AG04449 (cell line): ENCODE results near the genes IRS1, SCYGR4 and SCYGR7.

DNA sequence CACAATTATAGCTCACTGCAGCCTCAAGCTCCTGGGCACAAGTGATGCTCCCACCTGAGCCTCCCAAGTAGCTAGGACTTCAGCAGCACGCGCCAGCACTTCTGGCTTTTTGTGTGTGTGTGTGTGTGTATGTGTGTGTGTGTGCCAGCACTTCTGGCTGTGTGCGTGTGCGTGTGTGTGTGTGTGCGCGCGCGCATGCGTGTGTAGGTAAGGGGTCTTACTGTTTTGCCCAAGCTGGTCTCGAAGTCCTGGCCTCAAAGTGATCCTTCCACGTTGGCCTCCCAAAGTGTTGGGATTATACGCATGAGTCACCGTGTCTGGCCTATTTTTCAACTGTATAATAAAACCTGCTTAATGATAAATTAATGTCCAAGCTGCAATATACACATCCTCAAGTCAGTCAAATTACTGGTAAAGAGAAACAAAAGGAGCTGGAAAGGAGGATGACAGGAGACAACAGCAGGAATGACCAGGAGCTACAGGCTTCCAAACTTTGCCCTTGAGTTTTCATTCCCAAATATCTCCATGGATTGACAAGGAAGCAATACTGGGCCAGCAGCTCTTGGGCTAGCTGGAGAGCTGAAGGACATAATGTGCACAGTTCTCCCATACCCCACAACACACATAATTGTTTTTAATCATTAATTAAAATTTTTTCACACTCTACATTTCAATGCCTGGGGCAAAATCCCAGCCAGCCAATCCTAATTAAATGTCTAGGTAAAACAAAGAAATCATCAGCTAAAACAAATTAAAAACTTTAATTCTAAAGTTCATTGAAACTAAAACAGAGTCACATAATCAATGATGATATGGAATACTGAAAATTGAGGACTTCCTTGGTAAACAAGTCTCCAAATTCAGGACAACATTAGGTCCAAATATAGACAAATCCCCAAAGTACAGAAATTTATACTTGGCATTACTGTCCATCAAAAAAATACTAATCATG lies 42.5 kb downstream of the CUL3 start:
- RRBS, result no CpG with 5 or more reads among the region's 13 CpGs

DNA sequence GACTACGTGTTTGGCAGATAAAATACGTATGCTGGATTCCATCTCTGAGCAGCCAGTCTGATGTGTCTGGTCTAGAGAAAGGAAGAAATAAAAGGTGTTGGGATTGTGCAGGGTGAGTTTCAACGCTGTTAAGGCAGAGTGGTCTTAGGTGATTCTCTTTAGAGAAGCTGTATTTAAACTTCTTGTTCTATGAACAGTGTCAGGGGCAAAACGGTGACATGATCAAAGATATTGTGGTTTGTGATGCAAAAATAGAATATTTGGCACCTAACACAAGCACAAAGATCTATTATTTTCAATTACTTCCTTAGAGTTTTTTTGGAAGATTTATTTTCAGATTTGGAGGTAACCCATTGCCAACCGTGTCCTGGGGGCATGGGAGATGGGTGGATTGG lies 46.9 kb upstream of the CCDC195 start:
- RRBS, result no CpG with 5 or more reads among the region's 5 CpGs

DNA sequence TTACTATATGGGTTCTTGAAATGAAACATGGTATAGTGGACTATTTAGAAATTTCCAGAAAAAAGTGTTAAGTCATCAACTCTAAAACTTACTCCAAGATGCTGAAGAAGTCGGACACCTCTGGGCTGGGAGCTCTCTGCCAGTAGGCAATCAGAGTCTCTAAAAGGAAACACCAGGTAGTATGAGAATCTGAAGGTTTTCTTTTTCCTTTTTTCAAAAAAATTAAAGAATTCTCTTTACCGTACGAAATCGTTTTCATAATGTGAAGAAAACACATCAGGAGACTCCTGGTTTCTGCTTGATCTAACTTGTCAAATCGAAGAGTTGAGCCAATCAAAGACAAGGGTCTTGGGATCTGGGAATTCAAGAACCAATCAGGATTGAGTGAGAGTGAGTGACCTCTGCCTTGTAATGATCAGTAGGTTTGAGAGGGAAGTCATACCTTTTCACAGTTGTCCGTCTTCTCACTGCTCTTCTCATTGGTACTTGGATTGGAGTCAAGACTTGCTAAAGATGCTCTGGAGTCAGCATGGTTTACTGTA lies 88.9 kb upstream of the CCDC195 start:
- RRBS, result no CpG with 5 or more reads among the region's 6 CpGs

- RRBS, result no CpG with 5 or more reads among the region's 14 CpGs
Measured at GRCh38 chr2:225399935-225400865, 690 bp downstream of the NYAP2 start.

GRCh38 chr2:225512931-225513650 lies 113.6 kb downstream of the NYAP2 start:
- RRBS, result no CpG with 5 or more reads among the region's 10 CpGs

- RRBS, result no CpG with 5 or more reads among the region's 2 CpGs
Measured at GRCh38 chr2:226018236-226018703, 618.8 kb downstream of the NYAP2 start.

DNA sequence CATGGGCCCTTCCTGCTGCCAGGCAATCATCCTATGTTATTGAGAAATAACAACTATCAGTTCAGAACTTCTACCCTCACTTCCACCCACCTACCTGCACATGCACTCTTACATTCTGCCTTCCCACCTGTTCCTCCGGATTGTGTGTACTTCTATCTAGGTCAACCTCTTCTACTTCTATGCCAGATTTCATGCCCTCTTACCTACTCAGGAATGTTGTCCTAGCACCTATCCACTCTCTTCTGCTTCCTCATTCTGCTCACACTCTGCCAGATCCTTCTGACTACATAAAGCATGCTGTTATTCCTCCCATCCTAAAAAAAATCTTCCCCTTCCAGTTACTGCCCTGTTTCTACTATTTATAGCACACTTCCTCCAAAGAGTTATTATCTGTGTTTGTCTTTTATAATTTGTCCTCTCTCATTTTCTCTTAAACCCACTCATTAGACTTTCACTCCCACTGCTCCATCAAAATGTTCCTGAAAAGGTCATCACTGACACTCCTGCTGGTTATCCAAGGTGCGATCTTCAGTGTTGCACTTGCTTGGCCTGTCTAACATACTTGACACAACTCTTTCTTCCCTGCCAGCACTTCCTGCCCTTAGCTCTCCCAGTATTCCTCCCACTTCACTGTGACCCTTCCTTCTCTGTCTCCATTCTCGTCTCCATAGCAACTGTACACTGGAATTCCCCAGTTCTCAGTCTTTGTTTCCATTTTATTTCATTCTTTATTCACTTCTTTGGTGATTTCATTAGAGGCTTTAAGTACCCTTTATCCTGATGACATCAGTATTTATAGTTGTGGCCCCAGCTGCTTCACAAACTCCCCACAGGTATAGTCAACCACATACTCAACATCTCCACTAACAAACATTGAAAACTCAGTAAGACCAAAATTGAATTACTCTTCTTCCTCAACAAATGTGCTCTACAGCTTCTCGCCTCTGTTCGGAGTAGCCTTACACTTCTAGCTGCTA lies 333.2 kb downstream of the IRS1 start:
- RRBS, result no CpG with 5 or more reads among the region's 5 CpGs

- RRBS, result no CpG with 5 or more reads among the region's 9 CpGs
Measured at GRCh38 chr2:226759676-226760146, 39.9 kb downstream of the IRS1 start.

GRCh38 chr2:226763197-226763980 lies 36.2 kb downstream of the IRS1 start:
- RRBS, result no CpG with 5 or more reads among the region's 4 CpGs

- RRBS, result no CpG with 5 or more reads among the region's 20 CpGs
Measured at GRCh38 chr2:226796518-226797172, 3.0 kb downstream of the IRS1 start.

DNA sequence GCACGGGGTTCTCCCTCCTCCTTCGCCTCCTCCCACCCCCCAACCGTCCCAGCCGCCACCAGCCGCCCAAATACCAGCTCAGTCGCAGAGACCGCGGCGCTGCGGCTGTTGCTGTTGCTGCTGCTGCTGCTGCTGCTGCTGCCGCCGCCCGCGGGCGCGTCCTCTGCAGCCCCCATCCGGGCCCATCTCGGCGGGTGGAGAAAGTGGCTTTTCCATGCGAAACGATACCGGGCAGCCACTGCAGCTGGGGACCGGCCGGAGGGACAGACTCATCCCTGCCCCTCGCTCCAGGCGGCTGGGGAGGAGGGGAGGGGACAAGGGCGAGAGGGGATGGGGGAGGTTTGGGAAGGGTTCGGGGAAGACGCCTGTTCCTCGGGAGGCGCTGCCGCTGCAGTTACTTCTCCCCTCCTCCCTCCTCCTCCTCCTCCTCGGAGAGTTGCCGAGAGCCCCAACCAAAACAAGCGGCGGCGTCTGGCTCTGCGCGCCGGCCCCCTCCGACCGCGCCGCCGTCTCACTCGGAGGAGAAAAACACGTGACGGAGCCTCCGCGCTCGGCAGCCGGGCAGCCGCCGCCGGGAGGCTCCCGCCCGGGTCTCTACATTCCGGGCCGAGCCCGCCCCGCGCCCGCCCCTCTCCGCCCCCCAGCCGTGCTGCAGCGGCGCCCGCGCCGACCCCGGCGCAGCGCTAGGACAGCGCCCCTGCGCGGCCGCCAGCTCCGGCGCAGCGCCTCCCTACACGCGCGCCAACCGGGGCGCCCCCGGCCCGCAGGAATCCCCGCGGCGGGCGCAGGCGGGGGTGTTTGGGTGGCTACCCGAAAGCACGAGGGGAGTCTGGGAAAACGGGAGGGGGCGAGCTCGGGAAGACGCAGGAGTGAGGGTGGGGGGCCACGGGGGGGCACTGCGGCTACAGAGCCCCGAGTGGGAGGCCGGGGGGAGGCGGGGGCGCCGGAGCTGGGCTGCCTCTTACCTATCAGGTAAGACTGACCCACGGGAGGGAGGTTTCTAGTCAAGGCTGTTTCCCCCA lies at the start of gene IRS1:
Gene IRS1 (minus strand): TSS at position 570 of the 1,022 bp plus-strand sequence.
- RRBS, result 1% methylated on average over 37 of the region's 106 CpGs

DNA sequence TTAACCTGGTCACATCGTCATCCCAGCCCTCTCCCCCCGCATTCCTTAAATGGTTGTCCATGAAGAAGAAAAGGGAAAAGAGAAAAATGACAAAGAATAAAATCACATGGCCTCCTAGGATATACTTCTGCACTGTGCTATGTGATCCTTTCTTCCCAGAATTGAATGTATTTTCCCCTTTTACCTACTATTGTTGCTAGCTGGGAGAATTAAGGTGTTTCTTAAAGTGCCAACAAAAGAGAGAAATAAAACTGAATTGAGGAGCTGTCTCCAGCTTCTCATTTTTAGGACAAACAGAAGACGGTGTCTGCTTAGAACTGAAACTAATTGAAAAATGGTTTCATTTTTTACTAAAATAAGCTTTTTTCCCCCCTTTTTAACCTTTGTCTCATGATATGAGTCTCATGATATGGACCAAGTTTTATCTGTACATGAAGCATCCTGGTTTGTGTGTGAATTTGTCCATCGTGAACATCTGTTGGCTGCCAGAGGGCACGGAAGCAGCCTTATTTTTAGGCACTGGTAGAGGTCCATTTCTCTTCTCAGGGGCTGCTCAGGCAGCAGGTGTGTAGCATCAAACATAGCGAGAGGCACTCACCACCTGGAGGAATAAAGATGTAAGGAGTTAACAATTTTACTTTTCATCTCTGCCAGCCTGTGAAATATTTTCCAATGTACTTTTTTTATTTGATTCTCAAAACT lies 134.3 kb downstream of the RHBDD1 start:
- RRBS, result no CpG with 5 or more reads among the region's 6 CpGs

- RRBS, result no CpG with 5 or more reads among the region's 1 CpG
Measured at GRCh38 chr2:226984735-226985034, 148.8 kb downstream of the RHBDD1 start.

GRCh38 chr2:227179996-227180285 lies 15.5 kb downstream of the COL4A3 start:
- RRBS, result no CpG with 5 or more reads among the region's 5 CpGs

- RRBS, result no CpG with 5 or more reads among the region's 4 CpGs
Measured at GRCh38 chr2:227451204-227451719, 20.7 kb upstream of the AGFG1 start.

- RRBS, result no CpG with 5 or more reads among the region's 9 CpGs
Measured at GRCh38 chr2:227491387-227492124, 19.6 kb downstream of the AGFG1 start.

- RRBS, result no CpG with 5 or more reads among the region's 7 CpGs
Measured at GRCh38 chr2:227617298-227617696, at the start of gene SCYGR4. Gene SCYGR4, plus strand, starts transcription at chr2:227617498.

- RRBS, result no CpG with 5 or more reads among the region's 10 CpGs
Measured at GRCh38 chr2:227658040-227658516, 8.5 kb upstream of the SCYGR5 start.

- RRBS, result no CpG with 5 or more reads among the region's 5 CpGs
Measured at GRCh38 chr2:227728041-227728426, at the start of gene SCYGR7. Gene SCYGR7, plus strand, starts transcription at chr2:227728335.

DNA sequence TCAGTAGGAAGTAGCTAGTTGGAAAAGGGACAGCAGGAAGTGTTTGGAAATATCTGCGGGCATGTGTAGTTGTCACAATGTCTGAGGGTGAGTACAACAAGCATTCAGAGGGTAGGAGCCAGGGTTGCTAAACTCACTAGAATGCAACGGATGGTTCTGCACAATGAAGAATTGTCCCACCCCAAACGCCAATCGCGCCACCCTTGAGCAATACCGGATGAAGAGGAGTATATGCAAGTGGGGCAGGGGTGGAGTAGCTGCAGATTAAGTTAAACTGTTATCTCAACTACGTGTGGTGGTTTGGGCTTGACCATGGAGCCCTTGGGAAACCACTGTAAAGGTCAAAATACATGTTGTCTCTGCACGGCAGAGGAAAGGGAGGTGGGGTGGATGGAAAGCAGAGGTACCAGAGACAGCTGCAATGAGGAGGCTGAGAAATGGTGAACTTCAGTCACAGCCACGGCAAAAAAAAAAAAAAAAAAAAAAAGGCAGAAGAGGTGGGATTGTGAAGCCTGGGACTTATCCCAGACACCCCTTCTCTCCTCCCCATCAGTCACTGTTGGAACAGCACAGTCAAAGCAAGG lies 5.2 kb downstream of the CCL20 start:
- RRBS, result no CpG with 5 or more reads among the region's 9 CpGs